Ovary (tissue), 7 donors: ENCODE measurements around the gene ZNF620.

- PRO-cap, 7 experiments, result no peak in any of the 7 experiments
- RAMPAGE, long total RNA, 2 experiments, result no peak in any of the 2 experiments
Observed at GRCh38 chr3:39267725-39268492, 11.9 kb downstream of the CX3CR1 start.

DNA sequence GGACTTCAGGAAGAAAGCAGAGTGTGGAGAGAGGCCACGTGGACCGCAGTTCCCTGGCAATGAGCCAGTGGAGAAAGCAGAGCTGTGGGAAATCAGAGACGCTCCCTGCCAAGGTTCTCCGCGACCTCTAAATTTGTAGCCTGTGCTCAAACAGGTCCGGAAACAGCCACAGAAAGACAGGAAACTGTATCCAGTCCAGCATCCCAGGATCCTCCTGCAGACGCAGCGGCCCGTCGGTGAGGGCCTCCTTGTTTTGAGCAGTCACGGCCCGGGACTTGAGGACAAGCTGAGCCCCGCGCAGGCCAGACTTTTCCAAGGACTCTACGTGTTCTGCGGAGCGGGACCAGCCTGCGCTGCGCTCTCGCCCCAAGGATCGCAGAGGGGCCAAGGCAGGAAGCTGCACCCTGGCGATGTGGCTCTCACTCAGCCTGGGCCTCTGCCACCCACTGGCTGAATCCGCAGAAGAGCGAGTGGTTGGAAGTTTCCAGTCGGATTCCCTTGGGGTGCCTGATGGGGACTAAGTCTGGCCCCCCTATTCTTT lies 22.3 kb downstream of the RPSA start:
- PRO-cap, 7 experiments, result no peak in any of the 7 experiments
- RAMPAGE, long total RNA, 2 experiments, result no peak in any of the 2 experiments

- PRO-cap, 7 experiments, result peak in 2 of 7 experiments; most common plus-strand start chr3:39502088 (in 2); most common minus-strand start chr3:39502022 (in 1)
- RAMPAGE, long total RNA, 2 experiments, result no peak in any of the 2 experiments
Observed at GRCh38 chr3:39501674-39502690, 34.5 kb downstream of the MOBP start.

DNA sequence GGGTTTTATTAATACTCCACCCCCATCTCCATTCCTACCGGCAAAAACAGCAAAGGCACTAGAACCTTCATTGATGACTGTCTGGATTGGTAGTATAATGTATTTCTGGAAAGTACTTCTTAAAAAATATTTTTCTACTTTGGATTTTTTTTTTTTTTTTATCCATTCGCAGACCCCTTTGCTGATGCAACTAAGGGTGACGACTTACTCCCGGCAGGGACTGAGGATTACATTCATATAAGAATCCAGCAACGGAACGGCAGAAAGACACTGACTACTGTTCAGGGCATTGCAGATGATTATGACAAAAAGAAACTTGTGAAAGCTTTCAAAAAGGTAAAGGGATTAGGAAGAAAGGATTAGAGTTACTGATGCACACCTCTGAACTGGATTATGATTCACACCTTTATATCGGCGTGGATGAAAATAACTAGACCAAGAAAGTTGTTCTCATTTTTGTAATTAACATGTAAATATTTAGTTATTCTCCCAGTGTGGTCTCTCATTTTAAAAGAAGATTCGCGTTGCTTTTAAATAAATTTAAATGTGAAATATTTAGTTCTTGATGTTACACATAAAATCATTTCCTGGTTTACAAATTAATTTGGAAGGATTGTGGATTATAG lies 1.3 kb downstream of the EIF1B start:
- PRO-cap, 7 experiments, result peak in 2 of 7 experiments; most common plus-strand start position 232 of the sequence (in 2); most common minus-strand start position 210 of the sequence (in 1)
- RAMPAGE, long total RNA, 2 experiments, result no peak in any of the 2 experiments

- PRO-cap, 7 experiments, result no peak in any of the 7 experiments
- RAMPAGE, long total RNA, 2 experiments, result no peak in any of the 2 experiments
Observed at GRCh38 chr3:40417947-40418403, 31.0 kb downstream of the ENTPD3 start.

GRCh38 chr3:40464880-40465618 lies 7.9 kb downstream of the RPL14 start:
- PRO-cap, 7 experiments, result no peak in any of the 7 experiments
- RAMPAGE, long total RNA, 2 experiments, result no peak in any of the 2 experiments

DNA sequence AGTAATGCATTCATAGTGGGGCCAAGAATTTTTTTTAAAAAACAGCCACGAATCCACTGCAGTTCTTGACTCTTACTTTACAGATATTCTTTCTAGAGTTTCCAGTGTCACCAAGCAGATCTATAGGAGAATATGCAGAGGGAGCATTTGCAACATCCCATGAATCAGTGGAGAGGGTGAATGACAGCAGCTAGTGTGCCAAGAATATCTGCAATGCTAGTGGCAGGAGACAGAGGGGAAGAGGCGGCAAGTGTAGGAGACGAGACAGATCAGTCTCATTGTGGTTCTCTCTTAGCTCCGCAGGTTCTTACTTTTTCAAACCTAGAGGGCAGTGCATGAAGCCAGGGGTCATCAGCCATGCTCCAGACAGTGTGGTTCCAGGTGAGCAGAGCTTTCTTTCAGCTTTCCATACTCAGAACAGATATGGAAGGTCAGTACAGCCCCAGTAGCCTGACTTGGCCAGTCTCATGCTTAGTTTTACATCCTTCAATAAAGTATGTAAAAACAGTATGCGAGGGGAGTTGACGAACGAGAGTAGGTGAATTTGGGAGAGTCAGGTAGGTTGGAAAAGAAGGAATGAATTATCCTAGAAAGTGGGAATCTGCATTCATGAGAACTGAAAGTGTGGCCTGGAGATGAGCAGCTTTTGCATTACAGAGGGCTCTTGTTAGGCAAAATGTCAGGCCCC lies 845 bp downstream of the ZNF619 start:
- PRO-cap, 7 experiments, result no peak in any of the 7 experiments
- RAMPAGE, long total RNA, 2 experiments, result no peak in any of the 2 experiments

- PRO-cap, 7 experiments, result peak in 1 of 7 experiments; most common plus-strand start chr3:40504973 (in 1); most common minus-strand start chr3:40504682 (in 1)
- RAMPAGE, long total RNA, 2 experiments, result no peak in any of the 2 experiments
Observed at GRCh38 chr3:40504487-40505176, 1.2 kb upstream of the ZNF620 start.

- PRO-cap, 7 experiments, result peak in 7 of 7 experiments; most common plus-strand start chr3:40506039 (in 3); most common minus-strand start chr3:40505934 (in 5)
- RAMPAGE, long total RNA, 2 experiments, result start-site peak on the plus strand in 1 of 2 experiments, at chr3:40506082-40506110 at its widest, 33 reads per replicate
Observed at GRCh38 chr3:40505529-40506568, at the start of gene ZNF620. Gene ZNF620, plus strand, starts transcription at chr3:40506039.

DNA sequence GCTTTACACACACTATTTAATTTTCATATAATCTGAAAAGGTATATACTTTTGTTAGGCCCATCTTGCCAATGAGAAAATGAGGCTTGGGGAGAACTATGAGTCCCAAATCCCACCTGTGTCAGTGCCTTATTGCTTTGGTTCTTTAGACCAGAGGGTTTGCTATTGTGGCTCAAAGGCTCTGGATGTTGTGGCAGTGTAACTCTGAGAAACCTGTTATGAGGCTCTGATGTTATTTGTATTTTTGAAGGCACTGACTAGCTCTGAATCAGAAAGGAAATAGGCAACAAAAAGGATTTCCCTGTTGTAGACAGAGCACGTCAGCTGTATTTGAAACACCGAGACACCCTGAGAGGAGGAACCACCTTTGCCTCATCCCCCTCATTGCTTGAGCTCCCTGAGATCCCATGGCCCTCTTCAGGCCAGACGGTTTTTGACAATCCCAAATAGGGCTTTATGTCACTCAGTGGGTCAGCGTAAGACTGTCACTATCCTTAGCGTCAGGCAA lies 254.1 kb downstream of the ZNF621 start:
- PRO-cap, 7 experiments, result no peak in any of the 7 experiments
- RAMPAGE, long total RNA, 2 experiments, result no peak in any of the 2 experiments

GRCh38 chr3:40800415-40800840 lies 275.7 kb downstream of the ZNF621 start:
- PRO-cap, 7 experiments, result no peak in any of the 7 experiments
- RAMPAGE, long total RNA, 2 experiments, result no peak in any of the 2 experiments

GRCh38 chr3:41159834-41160166 lies 39.5 kb upstream of the CTNNB1 start:
- PRO-cap, 7 experiments, result no peak in any of the 7 experiments
- RAMPAGE, long total RNA, 2 experiments, result no peak in any of the 2 experiments

- PRO-cap, 7 experiments, result no peak in any of the 7 experiments
- RAMPAGE, long total RNA, 2 experiments, result no peak in any of the 2 experiments
Observed at GRCh38 chr3:41202799-41203487, 3.6 kb downstream of the CTNNB1 start.

DNA sequence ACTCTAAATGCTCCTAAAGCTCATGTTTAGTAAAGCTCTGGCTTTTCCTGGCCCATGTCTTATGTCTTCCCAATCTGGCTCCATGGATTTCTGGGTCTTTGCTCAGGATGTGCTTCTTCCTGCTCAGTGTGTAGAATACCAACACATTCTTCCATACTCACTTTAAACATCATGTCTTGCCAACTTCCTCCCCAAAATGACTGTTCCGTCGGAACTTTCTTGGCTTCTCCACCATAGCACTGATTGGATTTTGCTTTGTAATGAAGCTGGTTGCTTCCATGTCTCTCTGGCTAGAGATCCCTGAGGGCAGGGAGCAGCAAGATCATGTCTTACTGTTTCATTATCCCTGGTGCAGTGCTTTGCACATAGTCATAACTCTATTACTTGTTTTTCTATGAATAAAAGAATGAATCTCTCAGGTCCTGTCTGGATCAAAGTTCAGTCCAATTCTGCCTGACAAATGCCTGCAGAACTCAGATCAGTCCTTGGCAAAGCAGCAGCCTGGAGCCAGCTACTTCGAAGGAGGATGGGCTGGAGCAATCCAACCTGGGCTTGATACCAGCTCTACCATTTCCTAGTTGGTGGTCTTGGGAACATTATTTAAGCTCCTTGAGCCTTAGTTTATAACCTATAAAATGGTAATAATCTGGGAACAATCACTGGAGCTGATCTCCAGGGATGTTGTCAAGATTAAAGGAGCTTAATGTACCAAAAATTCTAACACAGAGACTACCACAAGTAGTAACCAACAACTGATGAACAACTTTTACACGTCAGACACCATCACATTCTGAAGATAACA lies 194.2 kb downstream of the CTNNB1 start:
- PRO-cap, 7 experiments, result no peak in any of the 7 experiments
- RAMPAGE, long total RNA, 2 experiments, result no peak in any of the 2 experiments

DNA sequence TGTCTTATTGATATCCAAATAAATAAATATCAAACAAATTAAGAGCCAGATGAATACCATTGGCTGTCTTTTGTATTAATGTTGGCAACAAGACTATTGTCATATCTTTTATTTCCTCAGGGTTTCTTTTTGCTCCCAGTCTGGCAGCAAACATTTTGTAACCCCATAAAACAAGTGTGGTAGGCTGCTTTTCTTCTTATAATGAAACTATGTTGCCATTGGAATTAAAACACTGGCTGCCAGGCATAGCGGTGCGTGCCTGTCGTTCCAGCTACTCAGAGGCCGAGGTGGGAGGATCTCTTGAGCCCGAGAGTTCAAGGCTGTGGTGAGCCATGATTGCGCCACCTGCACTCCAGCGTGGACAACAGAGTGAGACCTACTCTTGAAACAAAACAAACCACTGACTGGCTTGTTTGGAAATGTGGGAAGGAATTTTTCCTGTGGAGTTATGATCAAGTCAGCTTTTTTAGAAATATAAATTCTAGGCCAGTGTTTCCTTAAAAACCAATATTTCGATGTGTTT lies 58.6 kb upstream of the TRAK1 start:
- PRO-cap, 7 experiments, result peak in 5 of 7 experiments; most common plus-strand start position 344 of the sequence (in 3); most common minus-strand start position 203 of the sequence (in 2)
- RAMPAGE, long total RNA, 2 experiments, result no peak in any of the 2 experiments

DNA sequence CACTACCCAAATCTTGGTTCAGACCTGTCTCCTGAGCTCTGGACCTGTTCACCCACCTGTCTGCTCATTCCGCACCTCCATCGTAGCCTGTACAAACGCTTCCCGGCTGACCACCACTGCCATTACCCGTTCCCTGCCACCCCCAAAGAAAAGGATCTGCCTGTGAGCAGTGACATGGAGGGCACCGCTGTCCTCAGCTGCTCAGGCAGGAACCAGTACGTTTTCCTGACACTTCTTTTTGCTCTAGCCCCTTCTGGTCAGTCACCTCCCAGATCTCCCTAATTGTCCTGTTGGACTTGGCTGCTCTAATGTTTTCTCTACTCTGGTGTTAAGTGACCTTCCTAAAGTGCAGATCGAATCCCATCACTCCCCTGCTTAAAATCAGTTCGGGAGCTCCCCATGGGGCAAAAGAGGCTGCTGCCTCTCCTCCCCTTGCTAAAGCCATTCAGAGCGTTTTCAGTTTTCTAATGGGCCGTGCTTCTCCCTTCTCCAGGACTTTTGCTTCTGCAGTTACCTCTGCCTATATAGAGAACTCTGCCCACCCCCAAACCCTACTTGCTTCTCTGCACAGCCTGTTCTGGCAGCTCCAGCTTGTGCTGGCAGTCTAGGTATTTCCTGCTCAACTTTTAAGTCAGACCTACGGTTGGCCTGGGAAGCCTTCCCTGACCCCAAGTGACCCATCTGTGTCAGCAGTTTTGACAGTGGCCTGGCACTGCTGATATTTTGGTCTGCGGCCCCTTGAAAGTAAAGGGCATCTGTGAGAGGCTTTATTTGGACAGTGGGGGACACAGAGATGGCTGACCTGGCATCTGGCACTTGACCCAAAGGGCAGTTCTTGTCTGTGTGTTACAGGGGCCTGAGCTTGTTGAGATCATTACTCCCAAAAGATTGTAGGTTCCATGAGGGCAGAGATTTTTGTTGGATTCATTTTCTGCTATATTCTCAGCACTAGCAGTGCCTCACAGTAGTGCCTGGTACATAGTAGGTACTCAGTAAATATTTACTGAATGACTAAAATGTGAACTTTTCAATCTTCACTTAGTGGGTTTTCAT lies 55.5 kb upstream of the TRAK1 start:
- PRO-cap, 7 experiments, result no peak in any of the 7 experiments
- RAMPAGE, long total RNA, 2 experiments, result no peak in any of the 2 experiments

DNA sequence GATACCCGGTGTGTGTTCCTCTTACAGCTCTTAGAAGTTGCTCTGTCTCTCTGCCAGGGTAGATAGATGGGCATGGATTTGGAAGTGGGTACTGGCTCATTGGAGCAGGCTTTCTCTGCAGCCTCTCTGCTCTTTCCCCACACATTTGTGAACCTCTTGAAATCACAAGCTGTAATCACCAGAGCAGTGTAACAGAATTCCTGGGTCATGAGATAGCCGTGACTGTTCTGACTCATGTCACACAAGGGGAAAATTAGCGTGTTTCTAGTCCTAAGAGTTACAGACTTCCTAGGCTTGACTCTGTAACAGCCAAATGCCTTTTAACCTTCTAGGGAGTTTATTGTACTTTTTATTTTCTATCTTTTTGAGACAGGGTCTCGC lies 54.8 kb upstream of the TRAK1 start:
- PRO-cap, 7 experiments, result peak in 5 of 7 experiments; most common minus-strand start position 149 of the sequence (in 3)
- RAMPAGE, long total RNA, 2 experiments, result no peak in any of the 2 experiments

DNA sequence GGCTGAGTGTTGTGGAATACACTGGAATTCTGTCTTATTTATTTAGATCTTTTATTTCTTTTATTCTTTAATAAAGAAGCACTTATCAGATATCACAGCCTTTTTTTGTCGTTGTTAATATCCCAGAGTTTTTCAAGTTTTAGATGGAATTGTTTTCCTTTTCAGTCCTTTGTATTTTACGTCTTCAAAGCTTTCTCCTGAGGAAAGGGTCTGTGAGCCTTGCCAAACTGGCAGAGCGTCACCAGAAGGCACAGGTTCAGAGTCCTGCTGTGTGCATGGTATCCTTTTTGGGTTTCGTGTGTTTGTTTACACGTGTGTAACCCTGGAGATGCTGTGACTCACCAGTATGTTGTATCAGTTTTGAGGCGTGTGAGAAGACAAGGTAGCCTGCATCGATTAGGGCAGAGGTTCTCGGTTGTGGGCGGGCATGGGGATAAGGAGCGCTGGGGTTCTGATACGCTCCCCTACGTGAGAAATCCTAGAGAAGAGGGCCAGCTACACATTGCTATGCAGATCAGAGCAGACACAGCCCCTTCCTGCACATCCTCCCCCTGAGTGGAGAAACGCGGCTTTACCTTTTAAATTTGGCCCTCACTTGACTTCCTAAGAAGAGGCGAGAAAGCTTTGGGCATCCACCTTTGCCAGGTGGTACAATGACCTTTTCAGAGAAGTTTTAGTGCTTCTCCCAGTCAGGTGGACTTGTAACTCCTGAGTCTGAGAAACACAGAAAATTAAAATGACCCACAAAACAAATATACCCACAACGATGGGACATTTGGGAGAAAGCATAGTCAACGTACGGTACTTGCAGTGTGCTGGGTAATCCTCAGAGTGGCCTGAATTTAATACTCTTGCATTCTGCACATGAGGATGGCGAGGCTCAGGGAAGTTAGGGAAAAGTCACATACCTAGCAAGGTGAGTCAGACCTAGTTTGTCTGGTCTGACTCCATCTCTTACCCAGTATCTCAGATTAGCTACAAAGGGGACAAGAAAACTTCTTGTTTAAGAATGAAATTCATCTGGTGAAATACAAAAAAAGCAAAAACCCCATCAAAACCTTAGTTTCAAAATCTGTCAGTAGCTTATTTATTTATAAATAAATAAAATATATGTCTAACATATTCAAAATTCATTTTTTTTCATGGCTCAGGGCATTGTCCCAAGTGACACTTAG lies 38.1 kb downstream of the TRAK1 start:
- PRO-cap, 7 experiments, result no peak in any of the 7 experiments
- RAMPAGE, long total RNA, 2 experiments, result no peak in any of the 2 experiments

GRCh38 chr3:42130074-42130764 lies 39.1 kb downstream of the TRAK1 start:
- PRO-cap, 7 experiments, result no peak in any of the 7 experiments
- RAMPAGE, long total RNA, 2 experiments, result no peak in any of the 2 experiments

DNA sequence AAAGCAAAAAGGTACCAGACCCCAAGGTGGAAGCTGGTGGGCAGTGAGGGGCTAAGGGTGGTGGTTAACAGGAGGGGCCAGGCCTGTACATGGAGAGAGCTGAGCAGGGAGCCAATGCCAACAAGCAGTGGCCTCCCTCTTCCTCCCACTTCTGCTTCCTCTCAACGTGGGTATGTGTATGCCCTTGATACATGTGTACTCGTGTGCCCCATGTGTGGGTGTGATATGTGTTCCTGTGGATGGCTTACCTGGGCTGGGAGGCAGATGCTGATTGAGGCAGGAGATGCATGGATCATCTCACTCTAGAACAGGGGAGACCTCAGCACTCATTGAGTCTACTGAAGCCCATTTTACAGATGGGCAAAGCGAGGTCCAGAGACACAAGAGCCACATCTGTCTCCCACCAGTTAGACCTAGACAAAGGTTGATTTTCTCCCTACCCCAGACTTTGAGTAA lies 939 bp downstream of the VIPR1 start:
- PRO-cap, 7 experiments, result no peak in any of the 7 experiments
- RAMPAGE, long total RNA, 2 experiments, result no peak in any of the 2 experiments